Keratinocyte (primary cell): ENCODE results near the genes KLHDC7B and CHKB.

DNA sequence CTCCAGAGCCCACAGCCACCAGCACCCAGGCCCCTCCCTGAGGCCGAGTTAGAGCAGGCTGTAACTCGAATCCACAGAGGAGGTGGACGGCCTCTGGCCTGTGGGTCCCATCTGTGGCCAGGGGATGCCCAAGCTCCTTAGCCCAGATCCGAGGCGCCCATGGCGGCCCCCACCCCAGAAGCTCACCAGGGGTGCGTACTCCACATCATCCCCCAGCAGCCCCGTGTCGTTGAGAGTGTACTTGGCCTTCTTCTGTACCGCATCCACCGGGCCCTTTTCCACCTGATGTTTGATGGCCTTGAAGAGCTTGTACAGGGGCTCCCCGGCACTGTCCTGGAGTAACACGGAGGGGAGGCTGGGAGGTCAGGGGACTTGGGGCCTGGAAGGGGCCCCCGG, 9.3 kb upstream of the MAPK11 start:
CAGE:
- cytosol, long polyA minus RNA, result no peak
- cytosol, long polyA plus RNA, result no peak
- long polyA plus RNA, result no peak
- nucleus, long polyA minus RNA, result no peak
- nucleus, long polyA plus RNA, result no peak

GRCh38 chr22:50286067-50286946, 16.1 kb upstream of the MAPK11 start:
CAGE:
- cytosol, long polyA minus RNA, result no peak
- cytosol, long polyA plus RNA, result no peak
- long polyA plus RNA, result no peak
- nucleus, long polyA minus RNA, result no peak
- nucleus, long polyA plus RNA, result no peak

DNA sequence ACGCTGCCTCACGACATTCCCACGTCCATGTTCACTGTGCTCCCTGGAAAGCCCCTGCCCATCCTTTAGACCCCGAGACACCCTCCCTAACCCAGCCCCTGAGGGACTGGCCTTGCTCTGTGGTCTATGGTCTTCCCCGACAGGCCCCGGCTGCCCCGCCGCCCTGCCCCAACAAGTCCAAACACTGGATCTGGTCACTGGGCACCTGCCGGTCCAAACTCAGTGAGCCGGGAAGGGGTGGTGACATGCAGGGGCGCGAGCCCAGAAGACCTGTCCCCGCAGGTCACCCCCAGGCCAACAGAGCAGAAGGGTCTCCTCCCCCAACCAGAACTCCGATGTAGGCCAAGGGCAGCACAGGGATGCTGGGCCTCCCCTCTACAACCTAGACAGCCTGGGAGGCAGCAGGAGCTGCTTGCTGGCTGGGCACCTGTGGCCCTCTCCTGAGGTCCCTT, 9.5 kb downstream of the PLXNB2 start:
CAGE:
- cytosol, long polyA minus RNA, result no peak
- cytosol, long polyA plus RNA, result no peak
- long polyA plus RNA, result no peak
- nucleus, long polyA minus RNA, result no peak
- nucleus, long polyA plus RNA, result no peak

DNA sequence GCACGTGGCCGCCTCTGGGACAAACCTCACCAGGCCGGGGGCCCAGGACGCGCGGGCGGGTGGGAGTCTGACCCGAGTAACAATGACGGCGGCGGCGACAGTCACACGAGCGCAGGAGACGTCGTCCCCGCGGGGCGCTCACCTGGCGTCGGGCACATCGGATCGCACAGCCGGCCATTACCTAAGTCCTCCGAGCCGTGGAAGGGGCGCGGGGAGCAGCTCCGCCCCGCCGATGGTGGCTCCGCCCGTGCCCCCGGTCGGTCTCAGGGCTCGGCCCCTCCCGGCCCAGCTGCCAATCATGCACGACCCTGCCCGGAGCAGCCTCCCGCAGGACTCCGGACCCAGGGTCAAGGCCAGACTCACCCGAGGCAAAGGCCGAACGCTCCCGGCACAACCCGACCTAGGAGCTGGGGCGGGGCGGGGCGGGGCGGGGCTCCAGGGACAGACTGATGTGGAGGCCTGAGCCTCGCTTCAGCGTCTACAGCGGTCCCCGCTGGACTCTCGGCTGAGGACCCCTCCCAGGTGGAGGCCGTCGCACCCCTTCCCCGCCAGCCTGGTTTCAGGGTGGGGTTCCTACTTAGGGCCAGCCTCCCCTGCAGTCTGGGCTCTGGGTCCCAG, 7.2 kb downstream of the PLXNB2 start:
CAGE:
- cytosol, long polyA minus RNA, result no peak
- cytosol, long polyA plus RNA, result no peak
- long polyA plus RNA, result no peak
- nucleus, long polyA minus RNA, result no peak
- nucleus, long polyA plus RNA, result start-site peak on the minus strand centred at position 208 of the sequence, 60 bp wide, 14 and 20 reads in 2 replicates

DNA sequence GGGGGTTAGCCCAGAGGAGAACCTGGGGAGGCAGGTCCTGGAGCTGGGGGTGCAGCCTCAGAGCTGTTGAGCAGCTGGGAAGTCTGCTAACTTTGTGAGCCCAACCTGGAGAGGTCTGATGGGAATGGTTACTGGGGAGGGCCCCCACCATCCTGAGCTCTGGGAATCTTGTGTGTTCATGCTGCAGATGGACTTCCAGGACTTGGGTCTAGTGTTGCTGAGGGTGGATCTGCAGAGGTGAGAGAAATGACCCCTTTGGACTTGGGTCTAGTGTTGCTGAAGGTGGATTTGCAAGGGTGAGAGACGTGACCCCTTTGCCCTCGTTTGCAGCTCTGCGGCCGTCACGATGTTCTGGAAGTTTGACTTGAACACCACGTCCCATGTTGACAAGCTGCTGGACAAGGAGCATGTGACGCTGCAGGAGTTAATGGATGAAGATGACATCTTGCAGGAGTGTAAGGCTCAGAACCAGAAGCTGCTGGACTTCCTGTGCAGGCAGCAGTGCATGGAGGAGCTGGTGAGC, 50.5 kb downstream of the PPP6R2 start:
CAGE:
- cytosol, long polyA minus RNA, result no peak
- cytosol, long polyA plus RNA, result no peak
- long polyA plus RNA, result no peak
- nucleus, long polyA minus RNA, result no peak
- nucleus, long polyA plus RNA, result no peak

CAGE:
- cytosol, long polyA minus RNA, result no peak
- cytosol, long polyA plus RNA, result no peak
- long polyA plus RNA, result no peak
- nucleus, long polyA minus RNA, result no peak
- nucleus, long polyA plus RNA, result no peak
Observed at GRCh38 chr22:50415451-50415911, 59.4 kb downstream of the SBF1 start.

CAGE:
- cytosol, long polyA minus RNA, result no peak
- cytosol, long polyA plus RNA, result no peak
- long polyA plus RNA, result no peak
- nucleus, long polyA minus RNA, result no peak
- nucleus, long polyA plus RNA, result no peak
Observed at GRCh38 chr22:50444939-50446065, 29.5 kb downstream of the SBF1 start.

CAGE:
- cytosol, long polyA minus RNA, result no peak
- cytosol, long polyA plus RNA, result no peak
- long polyA plus RNA, result no peak
- nucleus, long polyA minus RNA, result no peak
- nucleus, long polyA plus RNA, result no peak
Observed at GRCh38 chr22:50460272-50460832, 14.5 kb downstream of the SBF1 start.

CAGE:
- cytosol, long polyA minus RNA, result no peak
- cytosol, long polyA plus RNA, result no peak
- long polyA plus RNA, result no peak
- nucleus, long polyA minus RNA, result no peak
- nucleus, long polyA plus RNA, result no peak
Observed at GRCh38 chr22:50484229-50484892, 2.3 kb upstream of the MIOX start.

DNA sequence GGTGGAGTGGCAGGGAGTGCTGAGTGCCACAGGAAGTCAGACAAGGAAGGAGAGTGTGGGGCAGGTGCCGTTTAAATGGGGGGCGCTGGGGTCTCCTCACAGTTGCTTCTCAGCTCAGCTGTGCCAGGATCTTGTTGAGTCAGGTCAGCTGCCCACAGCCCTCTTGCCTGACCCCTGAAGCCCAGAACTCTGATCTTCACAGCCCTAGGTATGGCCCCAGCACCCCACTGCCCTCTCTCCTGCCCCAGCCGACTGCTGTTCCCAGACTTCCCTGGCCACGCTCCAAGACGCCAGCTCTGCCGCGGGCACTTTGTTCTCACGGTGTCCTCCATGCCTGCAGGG, 1.1 kb upstream of the MIOX start:
CAGE:
- cytosol, long polyA minus RNA, result no peak
- cytosol, long polyA plus RNA, result no peak
- long polyA plus RNA, result no peak
- nucleus, long polyA minus RNA, result no peak
- nucleus, long polyA plus RNA, result no peak

DNA sequence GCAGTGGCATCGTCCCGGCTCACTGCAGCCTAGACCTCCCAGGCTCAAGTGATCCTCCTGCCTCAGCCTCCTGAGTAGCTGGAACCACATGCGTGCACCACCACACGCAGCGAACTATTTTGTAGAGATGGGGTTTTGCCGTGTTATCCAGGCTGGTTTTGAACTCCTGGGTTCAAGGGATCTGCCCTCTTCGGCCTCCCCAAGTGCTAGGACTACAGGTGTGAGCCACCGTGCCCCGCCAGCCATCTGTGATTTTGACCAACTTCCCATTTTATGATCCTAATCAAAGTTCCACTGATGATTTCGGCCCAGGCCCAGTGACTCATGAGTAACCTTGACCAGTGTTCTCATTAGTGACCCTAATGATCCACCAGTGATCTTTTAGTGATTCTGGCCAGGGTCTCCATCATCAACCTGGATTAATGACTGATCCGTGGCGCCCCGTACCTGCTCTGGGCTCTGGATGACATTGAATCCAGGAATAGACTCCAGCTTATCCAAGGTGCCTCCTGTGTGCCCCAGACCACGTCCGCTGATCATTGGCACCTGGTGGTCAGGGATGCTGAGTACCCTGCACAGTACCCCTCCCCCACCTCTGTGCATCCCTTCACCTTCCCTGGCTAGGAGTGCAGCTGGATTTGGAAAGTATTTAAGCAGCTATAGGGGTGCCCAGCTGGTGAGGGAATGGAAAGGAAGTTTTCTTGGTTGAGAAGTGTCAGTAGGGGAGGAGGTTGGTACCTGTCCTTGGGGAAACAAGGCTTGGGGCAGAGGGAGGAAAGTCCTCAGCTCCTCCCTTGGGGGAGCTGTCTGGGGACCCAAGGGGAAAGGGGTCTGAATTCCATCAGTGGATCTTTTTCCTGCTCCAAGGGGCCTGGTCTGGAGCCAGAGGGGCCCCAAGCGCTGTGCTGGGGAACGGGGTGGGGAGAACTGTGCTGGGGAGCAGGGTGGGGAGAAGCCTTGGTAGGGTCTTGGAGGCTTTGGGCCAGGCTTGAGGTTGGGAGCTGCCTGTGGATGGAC, 1.4 kb downstream of the TYMP start:
CAGE:
- cytosol, long polyA minus RNA, result no peak
- cytosol, long polyA plus RNA, result no peak
- long polyA plus RNA, result no peak
- nucleus, long polyA minus RNA, result no peak
- nucleus, long polyA plus RNA, result no peak

GRCh38 chr22:50532781-50533867, 826 bp upstream of the ODF3B start:
CAGE:
- cytosol, long polyA minus RNA, result no peak
- cytosol, long polyA plus RNA, result no peak
- long polyA plus RNA, result no peak
- nucleus, long polyA minus RNA, result no peak
- nucleus, long polyA plus RNA, result no peak

DNA sequence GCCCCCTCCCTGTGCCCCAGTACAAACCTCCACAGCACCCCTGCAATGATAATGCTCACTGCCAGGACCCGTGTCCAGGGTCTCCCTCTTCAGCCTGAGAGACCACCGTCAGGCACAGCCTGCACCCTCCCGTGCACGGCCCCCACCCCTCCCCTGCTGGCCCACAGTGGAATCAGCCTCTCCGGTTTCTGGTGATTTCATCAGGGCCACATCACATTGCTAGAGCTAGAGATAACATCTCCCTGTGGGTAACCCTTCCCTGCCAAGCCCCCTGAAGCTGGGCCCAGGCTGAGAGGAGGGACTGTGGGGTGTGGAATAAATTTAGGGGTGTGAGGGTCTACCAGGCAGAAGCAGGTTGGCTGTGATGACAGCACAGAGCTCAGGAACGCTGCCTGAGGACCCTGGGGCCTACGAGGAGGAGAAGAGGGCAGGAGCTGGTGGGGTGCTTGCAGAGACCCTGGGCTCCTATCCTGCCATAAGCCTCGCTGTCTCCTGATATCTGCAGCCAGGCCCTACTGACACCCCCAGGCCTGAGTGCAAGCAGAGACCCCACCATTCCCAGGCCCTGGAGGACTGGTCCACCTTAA, at the start of gene KLHDC7B:
Gene KLHDC7B, plus strand, starts transcription at position 347 of the 587 bp plus-strand sequence.
CAGE:
- cytosol, long polyA minus RNA, result no peak
- cytosol, long polyA plus RNA, result no peak
- long polyA plus RNA, result no peak
- nucleus, long polyA minus RNA, result no peak
- nucleus, long polyA plus RNA, result no peak

GRCh38 chr22:50581987-50583044, at the start of gene CHKB:
TSS of gene CHKB (minus strand) at chr22:50582849.
CAGE:
- cytosol, long polyA minus RNA, result start-site peak on the minus strand at chr22:50582393-50582399, 7 reads
- cytosol, long polyA plus RNA, result no peak
- long polyA plus RNA, result start-site peak on the minus strand at chr22:50582356-50582439, 32 and 16 reads in 2 replicates; start-site peak on the minus strand at chr22:50582786-50582833, 116 and 97 reads in 2 replicates
- nucleus, long polyA minus RNA, result no peak
- nucleus, long polyA plus RNA, result start-site peak on the minus strand at chr22:50582786-50582853, 199 and 421 reads in 2 replicates; start-site peak on the minus strand at chr22:50582940-50583008, 25 and 40 reads in 2 replicates

DNA sequence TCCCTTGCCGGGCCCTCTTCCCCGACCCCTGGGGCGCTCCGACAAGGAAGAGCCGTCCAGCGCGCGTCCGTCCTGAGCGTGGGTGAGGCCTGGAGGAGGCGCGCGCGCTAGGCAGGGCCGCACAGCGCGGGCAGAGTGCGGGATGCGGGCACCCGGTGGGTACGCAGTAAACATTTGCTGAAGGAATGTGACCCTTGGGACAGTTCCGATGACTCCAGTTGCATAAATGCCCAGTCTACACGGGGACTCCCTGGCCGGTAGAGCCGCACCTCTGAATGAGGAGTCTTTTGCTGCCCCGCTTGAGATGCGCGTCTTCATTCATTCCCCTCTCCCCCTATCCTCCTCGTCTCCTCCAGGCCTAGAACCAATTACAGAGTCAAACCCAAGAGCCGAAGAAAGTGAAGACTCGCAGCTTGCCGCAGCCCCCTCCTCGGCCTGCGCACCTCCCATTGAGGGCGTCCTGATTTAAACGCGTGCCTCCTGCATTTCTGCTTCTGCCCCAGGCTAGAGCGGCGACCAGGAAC, 655 bp upstream of the CHKB start:
CAGE:
- cytosol, long polyA minus RNA, result no peak
- cytosol, long polyA plus RNA, result no peak
- long polyA plus RNA, result no peak
- nucleus, long polyA minus RNA, result no peak
- nucleus, long polyA plus RNA, result no peak

DNA sequence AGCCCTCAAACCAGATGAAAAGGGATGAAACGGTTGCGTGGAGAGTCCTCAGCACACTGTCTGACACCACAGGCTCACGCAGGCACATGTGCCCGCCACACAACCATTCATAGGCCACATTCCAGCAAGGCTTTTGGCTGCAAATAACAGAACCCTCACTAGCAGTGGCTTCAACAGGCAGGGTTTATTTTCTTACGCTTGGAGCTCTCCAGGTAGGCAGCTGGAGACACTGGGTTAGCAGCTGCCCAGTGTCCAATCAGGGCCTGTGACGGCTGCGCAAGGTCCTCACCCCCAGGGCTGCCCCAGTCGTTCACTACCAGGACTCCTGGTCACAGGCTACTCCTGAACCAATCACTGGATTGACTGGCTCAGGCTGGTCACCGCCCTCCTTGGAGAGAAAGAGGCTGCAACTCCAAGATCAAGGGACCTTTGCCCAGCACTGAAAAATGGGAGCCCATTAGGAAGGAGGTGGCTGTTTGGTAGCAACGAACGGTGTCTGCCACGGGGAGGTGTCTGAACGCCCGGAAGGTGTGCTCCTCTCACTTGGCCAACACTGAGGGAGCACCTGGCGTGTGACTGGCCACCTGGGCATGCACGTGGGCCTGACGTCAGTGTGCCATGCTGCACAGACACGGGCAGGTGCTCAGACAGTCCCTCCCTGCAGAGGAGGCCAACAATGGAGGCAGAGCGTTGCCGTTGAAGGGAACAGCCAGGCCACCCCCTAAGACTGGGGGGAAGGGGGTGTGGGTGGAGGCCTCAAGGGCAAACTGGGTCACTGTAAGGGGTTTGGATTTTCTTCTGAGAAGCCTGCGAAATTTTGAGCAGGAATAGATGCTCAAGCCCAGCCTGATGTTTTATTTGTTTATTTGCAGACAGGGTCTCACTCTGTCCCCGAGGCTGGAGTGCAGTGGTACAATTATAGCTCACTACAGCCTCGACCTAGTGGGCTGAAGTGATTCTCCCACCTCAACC, 5.1 kb downstream of the ARSA start:
CAGE:
- cytosol, long polyA minus RNA, result no peak
- cytosol, long polyA plus RNA, result no peak
- long polyA plus RNA, result no peak
- nucleus, long polyA minus RNA, result no peak
- nucleus, long polyA plus RNA, result no peak

DNA sequence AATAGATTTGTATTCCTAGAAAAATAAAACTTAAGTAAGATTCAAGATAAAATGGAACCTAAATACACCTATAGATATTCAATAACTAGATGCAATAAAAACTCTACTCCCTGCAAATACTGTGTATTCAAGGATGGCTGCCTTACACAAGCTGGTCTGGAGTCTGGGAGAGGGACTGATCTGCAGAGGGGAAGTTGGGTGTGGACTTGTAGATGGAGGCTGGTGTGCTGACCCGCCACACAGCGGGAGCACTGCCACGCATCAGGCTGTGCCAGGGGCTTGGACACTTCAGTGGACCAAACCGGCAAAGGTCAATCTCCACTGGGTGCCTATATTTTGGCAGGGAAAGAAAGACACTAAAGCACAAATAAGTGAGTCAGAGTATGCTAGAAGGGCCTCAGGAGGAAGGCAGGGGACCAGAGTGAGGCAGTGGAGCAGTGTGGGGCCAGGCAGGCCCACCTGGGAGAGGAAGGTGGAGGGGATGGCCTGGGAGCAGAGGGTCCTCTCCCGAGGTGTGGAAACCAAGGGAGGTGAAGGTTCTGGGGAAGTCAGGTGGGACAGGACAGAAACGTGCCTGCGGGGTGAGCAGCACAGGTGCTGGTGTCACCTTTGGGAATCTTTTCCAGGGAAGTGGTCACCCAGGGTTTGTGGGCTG, 42.6 kb upstream of the ARSA start:
CAGE:
- cytosol, long polyA minus RNA, result no peak
- cytosol, long polyA plus RNA, result no peak
- long polyA plus RNA, result no peak
- nucleus, long polyA minus RNA, result no peak
- nucleus, long polyA plus RNA, result no peak

DNA sequence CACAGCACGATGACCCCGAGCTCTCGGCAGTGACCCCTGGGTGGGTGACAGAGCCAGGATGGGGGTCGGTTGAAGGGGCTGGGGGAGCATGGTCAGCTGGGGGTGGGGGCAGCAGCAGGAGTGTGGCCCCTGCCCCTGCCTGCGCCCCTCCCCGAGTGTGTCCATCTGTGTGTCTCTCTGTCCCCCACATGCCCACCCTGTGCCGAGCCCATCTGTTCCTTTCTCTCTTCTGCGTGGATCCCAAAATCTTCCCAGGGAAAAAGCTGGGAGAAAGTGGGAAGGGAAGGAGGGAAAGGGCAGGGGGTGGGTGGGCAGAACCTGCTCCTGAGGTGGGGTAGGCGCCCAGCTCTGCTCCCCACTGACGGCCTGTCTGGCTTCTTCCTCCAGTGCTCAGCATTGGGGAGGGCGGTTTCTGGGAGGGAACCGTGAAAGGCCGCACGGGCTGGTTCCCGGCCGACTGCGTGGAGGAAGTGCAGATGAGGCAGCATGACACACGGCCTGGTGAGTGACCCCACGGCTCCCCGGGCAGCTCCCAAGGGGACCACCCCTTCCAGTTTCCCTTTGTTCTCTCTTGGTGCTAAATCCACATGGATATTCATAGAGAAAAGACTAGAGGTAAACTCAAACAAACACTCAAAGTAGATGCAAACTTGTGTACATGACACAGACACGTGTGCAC, 39.6 kb upstream of the ACR start:
CAGE:
- cytosol, long polyA minus RNA, result no peak
- cytosol, long polyA plus RNA, result no peak
- long polyA plus RNA, result no peak
- nucleus, long polyA minus RNA, result no peak
- nucleus, long polyA plus RNA, result no peak

DNA sequence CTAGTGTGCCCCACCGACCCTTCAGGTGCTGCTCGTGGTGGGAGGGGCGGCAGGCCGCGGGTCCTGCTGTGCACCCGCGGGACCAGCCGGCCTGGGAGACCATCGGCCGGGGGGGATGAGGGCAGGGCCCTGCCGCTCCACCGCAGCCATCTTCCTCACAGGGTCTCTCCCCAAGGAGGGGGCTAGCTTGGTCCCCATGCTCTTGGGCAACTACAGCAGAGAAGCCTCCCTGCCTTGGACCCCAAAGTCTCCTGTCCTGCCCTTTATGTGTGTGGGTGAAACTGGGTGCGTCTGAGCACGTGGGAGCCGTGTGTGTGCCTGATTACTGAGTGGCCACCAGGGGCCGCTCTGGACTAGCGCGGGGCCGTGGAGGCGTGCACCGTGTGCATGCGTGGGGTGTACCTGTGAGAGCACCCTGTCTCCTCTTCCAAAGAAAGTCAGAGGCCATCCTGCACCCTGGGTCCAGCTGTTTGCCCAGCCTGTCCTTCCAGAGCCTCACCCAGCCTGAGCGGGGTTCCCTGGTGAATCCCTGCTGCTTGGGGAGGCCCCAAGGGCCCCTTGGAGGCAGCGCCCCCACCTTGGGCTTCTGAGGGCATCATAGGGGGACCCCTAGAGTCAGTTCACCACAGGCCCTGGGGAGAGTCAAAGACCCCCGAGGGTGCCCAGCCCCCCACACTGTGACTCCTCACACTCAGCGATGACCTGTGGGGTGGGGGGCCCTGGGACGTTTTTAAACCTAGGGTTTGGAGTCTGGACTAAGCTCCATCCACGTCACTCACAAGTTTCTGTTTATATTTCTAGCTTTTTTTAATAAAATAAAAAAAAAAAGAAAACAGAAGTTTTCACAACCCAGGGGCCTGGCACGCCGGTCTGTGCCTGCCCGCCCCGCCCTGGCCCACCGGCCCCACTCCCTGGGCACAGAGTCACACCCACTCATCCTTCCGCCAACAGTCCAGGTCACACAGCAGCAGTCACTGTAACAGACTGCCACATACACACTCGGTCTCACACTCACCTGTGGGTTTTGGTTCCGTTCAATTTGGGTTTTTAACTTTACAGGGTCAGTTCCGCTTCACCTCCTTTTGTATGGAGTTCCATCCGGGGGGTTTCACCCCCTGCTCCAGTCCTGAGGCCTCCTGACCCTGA, 5.7 kb upstream of the ACR start:
CAGE:
- cytosol, long polyA minus RNA, result no peak
- cytosol, long polyA plus RNA, result no peak
- long polyA plus RNA, result no peak
- nucleus, long polyA minus RNA, result start-site peak on the plus strand centred at position 799 of the sequence, 739 bp wide, 13 reads
- nucleus, long polyA plus RNA, result no peak